Thoracic aorta endothelial cell (primary cell): ENCODE measurements around a stretch of chr1.

GRCh38 chr1:200406693-200407852 is 2.8 kb downstream of the ZNF281 start:
- CAGE, long polyA plus RNA = no peak

GRCh38 chr1:200477414-200478731 is 68.0 kb upstream of the ZNF281 start:
- CAGE, long polyA plus RNA = no peak

DNA sequence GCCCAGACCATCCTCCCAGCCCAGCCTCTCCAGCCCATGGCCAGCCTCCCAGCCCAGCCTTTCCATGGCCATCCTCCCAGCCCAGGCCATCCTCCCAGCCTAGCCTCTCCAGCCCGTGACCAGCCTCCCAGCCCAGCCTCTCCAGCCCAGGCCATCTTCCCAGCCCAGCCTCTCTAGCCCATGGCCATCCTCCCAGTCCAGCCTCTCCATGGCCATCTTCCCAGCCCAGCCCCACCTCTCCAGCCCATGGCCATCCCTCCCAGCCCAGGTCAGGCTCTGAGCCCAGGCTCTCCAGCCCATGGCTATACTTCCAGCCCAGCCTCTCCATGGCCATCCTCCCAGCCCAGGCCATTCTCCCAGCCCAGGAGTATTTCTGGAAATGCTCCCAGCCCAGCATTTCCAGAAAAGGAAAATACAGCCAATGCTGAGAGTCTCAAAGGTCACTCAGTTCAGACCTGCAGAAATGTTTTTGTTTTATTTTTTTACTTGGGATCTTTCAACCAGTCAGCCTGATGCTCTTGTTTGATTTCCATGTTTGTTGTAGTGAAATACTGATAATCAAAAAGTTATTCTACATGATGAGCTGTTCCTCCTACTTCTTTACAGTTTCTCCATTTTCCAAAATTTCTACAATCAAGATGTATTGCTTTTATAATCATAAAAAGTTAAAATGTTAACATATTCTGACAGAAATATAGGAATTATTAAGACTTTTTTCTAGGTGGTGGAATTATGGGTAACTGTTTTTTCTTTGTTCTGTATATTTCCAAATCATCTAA is 70.0 kb upstream of the ZNF281 start:
- CAGE, long polyA plus RNA = no peak

DNA sequence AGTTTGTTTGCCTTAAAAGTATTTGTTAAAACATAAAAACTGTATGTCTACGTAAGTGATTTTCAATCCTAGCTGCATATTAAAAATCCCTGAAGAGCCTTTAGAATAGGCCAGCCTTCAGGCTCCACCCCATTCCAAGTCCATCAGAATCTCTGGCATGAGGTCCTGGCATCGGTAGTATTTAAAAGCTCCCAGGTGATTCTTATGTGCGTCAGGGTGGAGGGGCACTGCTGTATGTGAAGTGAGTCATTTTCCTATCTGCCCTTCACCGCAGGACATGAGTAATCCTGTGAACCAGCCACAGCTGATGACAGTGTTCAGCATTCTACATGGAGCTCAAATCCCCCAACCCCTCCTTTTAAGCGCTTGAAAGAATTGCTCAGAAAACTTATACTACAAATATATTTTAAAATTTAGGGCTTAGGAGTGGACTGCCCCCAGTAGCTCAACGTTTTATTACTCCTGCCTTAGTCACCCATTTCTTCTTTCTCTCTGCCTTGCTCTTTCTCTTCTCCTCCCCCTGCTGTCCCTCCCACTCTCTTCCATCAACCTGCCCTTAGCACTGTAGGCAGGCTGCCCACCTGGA is 73.7 kb upstream of the ZNF281 start:
- CAGE, long polyA plus RNA = no peak

DNA sequence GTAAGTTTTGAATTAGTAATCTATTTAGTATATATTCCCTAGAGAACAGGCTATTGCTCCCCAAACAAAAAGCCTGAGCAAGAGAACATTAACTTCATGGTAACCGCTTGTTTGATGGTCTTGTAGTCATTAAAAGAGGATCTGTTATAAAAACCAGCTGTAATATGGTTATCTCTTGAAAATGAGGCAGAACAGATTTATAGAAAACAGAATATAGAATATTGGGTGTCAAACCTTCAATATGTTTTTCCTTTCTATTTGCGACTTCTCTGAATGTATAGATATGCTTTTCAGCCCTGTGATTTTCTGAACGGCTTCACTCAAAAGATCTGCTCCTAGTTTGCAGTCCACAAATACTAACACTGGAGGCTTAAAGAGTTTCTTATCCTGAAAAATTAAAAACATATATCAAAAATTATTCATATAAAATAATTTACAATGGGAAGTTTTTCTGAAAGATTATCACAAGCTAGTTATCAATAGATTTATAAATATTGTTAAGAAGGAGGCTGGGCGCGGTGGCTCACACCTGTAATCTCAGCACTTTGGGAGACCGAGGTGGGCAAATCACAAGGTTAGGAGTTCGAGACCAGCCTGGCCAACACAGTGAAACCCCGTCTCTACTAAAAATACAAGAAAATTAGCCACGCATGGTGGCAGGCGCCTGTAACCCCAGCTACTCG is 20.7 kb downstream of the DDX59 start:
- CAGE, long polyA plus RNA = no peak

DNA sequence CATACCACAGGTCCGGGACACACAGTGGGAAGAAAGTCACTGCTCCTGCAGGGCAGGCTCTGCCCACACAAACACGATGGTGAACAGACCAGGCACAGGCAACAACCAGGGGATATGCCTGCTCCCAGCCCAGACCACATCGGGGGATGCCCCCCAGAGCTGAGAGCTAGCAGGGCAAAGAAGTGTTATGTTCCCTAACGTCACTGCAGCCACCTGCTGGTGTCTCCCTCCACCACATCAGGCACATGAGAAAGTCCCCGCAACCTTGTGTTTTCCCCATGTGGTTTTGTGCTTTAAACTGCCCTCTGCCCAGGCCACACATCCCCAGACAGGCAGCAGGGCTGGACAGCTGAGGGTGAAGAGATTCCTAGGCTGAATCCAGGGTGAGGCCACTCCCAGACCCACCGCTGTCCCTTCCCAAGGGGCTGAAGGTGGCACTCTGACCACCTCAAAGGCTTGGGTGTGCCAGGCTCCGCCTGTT is 53.5 kb downstream of the KIF21B start:
- CAGE, long polyA plus RNA = no peak

- CAGE, long polyA plus RNA = no peak
Measured at GRCh38 chr1:201002064-201002584, 21.4 kb downstream of the KIF21B start.

- CAGE, long polyA plus RNA = no peak
Measured at GRCh38 chr1:201259722-201260737, 23.3 kb upstream of the PKP1 start.

DNA sequence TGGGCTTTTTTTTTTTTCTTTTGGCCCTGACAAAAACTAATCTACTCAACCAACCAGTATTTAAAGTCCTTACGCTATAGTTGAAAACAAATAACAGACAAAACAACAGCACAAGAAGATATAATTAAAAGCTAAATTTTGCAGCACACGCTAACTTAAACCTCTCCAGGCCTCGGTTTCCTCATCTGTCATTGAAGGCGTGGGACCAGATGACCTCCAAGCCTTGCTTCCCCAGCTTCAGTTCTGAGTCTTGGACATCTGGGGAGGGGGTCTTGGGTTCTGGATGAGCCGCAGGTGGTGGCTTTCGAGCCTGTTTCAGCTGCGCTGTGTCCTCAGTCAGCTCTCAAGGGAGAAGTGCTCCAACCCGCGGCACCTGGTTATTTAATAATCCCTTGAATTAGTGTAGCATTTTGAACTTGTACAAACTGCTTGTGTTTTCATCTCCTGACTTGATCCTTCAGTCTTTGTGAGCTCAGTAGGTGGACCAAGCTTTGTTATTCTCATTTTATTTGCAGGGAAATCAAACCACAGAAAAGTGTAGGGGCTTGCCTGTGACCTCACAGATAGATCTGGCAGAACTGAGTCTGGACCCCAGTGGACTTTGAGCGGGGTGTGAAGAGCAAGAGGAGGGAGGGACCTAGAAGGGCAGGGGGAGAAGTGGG is 18.6 kb downstream of the PKP1 start:
- CAGE, long polyA plus RNA = no peak

- CAGE, long polyA plus RNA = no peak
Measured at GRCh38 chr1:201309277-201309969, 26.1 kb downstream of the PKP1 start.

DNA sequence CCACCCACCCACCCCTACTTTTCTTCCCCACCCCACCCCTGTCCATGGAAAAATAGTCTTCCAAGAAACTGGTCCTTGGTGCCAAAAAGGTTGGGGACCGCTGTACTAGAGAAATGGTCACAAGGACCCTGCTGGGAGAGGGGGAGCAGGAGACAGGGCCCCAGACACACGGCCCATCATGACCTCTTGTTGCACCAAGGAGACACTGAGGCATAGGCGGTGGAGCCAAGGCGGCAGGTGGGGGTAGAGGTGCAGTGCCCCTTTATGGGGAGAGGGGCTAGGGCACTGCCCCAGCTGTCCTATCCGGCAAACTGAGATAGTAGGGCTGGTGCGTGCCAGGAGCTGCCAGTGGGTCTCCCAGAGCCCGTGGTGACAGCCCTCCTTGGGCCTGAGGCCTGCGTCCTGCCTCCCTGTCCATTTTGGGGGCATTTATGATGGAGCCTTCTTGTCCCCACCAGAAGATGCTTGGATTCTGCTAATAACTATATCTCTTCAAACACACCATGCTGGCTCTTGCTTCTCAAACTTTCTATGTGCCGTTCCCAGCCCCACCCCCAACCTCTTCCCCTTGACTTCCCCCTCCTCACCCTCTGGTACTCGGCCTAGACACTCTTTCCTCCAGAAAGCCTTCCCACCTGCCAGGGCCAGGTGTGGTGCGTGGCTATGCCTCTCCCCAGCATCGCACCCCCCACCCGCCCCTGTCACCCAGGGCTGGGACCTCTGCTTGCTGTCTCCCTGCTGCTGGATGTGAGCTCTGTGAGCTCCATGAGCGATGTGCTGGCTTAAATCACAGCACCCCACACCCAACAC is 20.1 kb downstream of the TNNT2 start:
- CAGE, long polyA plus RNA = no peak

GRCh38 chr1:201372278-201373233 is 4.9 kb downstream of the TNNT2 start:
- CAGE, long polyA plus RNA = no peak

- CAGE, long polyA plus RNA = no peak
Measured at GRCh38 chr1:201378307-201379379, 1.2 kb upstream of the TNNT2 start.

GRCh38 chr1:201404848-201405231 is 5.7 kb upstream of the LAD1 start:
- CAGE, long polyA plus RNA = no peak

GRCh38 chr1:201460941-201461507 is 8.0 kb downstream of the PHLDA3 start:
- CAGE, long polyA plus RNA = no peak

DNA sequence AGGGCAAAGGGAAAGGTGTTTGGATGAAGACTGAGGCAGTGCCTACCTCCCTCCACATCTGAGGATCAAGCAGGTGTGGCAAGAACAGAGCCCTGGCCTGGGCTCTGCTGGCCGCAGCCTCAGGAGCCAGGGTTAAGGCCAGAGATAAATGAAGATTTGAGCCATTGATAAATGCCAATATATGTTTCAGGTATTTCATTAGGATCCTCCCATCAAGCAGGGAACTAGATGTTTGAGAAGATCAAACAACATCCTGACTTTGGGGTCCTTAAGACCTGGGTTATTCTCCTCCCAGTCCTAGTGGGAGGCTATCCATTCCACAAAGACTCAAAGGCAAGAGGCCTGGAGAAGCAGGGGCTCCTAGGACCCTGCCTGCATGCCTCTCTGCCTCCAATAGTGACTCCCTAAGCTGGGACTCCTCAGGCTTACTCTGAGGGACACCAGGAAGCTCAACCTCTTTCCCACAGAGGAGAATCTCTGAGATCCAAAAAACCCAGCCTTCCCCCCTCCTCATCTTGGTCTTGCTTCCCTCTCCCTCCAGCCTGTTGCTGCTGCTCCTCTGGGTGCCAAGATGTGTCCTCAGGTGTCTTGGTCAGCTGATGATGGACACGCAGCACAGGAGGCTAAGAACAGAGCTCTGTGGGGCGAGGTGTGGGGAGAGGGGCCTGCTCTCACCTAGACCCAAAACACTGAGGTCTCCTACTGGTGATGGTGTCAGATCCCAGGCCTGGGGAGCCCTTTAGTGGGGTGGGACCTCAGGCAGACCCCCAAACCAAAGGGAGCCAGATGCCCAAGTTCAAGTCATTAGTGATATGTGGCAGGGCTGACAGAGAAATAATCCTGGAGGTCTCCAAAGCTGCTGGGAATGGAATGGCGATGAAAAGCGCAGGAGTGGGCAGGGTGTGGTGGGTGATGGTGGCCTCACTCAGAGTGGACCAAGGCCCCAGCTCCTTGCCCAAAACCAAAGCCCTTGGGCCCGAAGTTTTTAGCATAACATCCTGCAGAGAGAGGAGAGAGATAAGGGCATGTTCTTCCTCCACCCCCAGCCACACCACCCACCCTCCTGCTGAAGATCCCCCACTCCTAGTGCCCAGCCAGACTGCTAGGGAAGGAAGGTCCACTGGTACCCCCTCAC is 15.2 kb upstream of the PHLDA3 start:
- CAGE, long polyA plus RNA = no peak

- CAGE, long polyA plus RNA = no peak
Measured at GRCh38 chr1:201498411-201498776, 8.5 kb downstream of the CSRP1 start.

- CAGE, long polyA plus RNA = no peak
Measured at GRCh38 chr1:201538586-201538848, 410 bp upstream of the NAV1 start.

- CAGE, long polyA plus RNA = no peak
Measured at GRCh38 chr1:201539565-201540615, 963 bp downstream of the NAV1 start.

- CAGE, long polyA plus RNA = no peak
Measured at GRCh38 chr1:201599656-201599882, 60.6 kb downstream of the NAV1 start.